H7 (cell line): ENCODE data around the genes SDK2 and CD300E.

GRCh38 chr17:73644157-73645097 lies at the start of gene SDK2:
SDK2 (minus strand) TSS chr17:73644445.
- RAMPAGE, long total RNA: no peak

GRCh38 chr17:73722097-73722540 lies 77.9 kb upstream of the SDK2 start:
- RAMPAGE, long total RNA: no peak

GRCh38 chr17:73737724-73737941 lies 93.4 kb upstream of the SDK2 start:
- RAMPAGE, long total RNA: no peak

GRCh38 chr17:73795671-73796203 lies 151.5 kb upstream of the SDK2 start:
- RAMPAGE, long total RNA: no peak

DNA sequence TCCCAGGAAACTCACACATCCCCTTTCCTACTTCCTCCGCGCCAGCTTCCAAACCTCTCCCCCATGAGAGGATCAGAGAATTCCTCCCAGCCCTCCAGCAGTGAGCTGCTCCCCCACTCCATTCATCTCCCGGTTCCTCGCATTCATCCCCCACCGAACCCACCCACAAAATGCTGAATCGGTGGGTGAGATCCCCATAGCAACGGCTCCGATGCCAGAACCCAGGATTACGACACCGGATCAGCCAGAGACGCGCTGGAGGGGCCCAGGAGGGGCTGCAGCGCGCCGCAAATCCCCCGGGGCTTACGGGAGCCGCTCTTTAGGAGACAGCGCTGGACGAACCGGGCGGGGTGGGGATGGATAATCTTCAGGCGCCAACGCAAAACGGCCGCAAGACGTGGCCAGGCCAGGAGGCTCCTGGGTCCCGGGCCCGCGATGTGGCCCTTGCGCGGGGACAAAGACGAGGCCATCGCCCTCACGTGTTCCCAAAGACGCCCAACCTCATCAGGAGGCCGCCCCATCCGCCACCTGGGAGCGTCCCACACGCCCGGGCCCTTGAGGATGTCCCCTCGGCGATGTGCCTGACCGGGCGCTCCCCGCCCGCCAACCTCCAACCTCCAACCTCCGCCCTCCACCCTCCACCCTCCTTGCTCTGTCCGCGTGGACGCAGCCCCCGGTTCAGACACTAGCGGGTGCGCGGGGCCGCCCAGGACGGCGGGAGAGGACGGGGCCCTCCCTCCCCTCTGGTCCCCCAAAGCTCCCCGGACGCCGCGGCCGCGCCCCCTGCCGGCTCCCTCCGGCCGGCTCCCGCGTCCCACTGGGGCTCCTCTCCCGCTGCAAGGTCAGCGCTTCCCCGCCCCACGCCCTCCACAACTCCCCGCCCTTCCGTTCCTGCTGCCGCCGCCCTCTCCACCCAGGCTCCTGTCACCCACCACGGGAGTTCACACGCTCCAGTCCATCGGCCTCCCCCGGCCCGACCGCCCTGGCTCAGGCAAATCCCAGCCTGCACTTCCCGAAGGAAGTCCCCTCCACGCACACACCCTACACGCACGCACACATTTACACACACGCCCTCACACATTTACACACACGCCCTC lies 251.0 kb upstream of the RPL38 start:
- RAMPAGE, long total RNA: no peak

DNA sequence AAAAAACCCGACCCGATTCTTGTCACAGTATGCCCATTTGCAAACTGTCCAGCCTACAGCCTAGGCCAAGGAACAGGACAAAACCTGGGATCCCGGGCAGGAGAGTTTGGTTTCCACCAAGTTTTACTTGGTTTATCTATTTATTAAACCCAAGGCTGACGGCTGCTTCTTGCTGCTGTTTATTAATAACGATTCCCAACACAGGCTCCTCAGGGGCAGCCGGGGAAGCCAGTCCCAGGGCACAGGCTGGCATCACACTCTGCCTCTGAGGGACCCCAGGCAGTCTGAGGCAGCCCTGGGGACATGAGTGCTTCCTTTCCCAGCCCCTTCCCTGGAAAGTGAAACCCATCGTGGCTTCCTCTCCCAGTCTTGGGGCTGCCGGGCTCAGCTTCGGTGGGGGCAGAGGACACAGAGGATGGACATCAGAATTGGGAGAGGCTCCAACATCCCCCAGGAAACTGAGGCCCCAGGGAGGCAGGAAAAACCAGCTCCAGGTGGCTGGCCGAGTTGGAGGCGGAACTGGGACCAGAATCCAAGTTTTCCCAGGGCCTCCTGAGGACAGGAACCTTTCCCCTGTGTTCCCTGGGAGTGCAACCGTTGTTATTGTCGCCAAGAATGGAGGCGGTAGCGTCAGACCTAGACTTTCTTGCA lies 984 bp upstream of the KIF19 start:
- RAMPAGE, long total RNA: no peak

DNA sequence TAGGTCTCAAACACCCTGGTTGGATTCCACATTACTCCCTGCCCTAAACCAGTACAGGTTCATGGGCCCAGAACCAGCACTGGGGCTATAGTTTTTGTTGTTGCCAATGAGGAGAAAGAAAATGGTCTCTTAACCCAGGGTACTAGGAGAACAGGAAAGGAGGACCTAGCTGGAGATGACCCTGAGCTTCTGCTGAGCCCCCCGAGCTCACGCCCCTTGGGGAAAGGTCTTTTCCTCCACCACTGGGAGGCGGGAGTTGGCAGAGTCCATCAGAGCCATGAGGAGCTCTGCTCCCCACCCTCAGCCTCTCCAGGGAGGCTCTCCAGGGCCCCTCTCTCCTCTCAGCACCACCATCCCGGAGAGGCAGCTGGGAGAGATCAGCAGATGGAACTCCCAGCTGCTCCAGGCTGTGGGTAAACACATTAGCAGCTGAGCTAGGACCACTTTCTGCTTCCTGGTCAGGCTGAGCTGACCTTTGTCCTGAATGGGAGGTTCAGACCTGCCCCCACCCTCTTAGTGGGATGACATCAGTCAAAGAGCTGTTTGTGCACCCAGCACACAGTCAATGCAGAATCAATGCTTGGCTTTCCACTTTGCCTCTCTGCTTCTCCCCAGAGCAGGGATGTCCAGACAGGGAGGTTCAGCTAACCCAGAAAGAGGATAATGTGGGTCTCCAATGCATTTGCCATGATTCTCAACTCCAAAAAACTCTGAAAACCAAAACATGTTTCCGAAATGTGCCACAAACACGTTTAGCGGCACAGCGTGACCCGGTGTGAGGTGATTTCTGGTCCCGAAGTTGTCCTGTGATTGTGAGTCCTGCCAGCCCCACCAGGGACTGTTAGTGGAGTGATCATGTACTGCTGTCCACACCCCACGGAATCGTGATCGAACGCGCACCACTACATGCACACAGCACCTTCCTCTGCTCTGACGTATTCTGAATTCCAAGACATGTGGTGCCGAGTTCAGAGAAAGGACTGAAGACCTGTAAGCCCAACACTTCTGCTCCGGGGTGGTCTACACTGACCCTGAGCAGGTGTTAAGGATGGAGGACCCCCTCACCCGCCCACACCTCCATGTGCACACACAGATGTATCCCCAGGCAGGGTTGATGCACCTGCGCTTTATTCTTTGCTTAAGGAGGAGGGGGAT lies 6.7 kb downstream of the GPR142 start:
- RAMPAGE, long total RNA: no peak

DNA sequence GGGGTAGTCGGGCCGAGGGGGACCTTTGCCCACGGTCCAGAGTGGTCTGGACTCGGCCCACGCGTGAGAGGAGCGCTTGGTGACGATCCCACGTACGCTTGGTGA lies 475 bp upstream of the GPRC5C start:
- RAMPAGE, long total RNA: no peak

DNA sequence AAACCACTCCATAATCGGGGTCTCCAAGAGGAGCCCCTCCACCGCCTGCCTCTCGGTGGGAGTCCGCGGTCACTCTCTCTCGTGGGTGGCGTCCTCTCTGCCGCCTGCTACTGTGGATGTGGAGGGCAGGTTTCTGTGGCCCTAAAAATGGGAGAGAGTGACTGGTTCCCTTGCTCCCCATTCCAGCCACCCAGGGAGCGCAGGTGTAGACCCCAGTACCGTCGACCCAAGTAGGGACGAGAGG lies 770 bp downstream of the GPRC5C start:
- RAMPAGE, long total RNA: no peak

GRCh38 chr17:74444041-74444621 lies 12.2 kb downstream of the GPRC5C start:
- RAMPAGE, long total RNA: no peak

DNA sequence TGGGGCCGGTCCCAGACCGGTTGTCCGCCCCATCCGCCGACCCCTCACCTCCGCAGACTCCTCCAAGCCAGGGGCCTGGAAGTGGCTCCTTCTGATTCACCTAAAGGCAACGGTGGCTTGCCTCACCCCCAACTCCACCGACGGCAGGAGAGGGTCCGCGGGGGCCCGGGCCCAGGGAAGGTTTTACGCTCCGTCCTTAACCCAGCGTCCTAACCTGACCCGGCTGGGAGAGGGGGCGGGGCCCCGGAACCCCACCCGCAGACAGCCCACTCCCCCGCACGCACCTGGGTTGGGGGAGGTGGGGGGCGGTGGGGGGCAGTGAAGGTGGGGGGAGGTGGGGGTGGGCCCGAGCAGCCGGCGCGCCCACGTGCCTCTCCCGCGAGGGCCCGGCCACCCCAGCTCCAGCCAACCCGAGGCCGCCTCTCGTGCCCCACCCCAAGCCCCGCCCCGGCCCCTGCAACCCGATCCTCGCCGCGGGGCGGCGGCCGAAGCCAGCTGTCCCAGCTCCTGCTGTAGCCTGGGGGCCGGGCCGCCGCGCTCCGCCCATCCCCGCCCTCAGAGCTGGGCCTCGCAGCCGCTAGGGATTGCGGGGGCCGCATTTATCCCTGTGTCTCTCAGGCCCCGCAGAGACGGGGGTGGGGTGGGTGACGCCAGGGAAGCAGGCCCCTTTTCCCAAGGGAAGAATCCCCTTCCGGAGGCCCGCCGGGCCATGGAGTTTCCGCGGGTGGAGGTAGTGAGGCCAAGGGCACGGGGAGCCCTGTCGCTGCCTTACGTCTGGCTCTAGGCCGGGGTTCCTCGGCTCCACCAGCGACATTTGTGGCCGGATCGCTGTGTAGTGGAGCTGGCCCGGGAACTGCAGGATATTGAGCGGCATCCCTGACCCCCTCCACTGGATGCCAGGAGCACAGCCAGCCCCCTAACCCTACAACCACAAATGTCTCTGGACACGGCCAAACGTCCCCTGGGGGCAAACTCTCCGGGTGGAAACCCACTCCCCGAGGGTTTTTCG lies 12.4 kb upstream of the CD300A start:
- RAMPAGE, long total RNA: no peak

- RAMPAGE, long total RNA: no peak
Measured at GRCh38 chr17:74623427-74624292, at the start of gene CD300E. CD300E (minus strand) TSS chr17:74623738.

DNA sequence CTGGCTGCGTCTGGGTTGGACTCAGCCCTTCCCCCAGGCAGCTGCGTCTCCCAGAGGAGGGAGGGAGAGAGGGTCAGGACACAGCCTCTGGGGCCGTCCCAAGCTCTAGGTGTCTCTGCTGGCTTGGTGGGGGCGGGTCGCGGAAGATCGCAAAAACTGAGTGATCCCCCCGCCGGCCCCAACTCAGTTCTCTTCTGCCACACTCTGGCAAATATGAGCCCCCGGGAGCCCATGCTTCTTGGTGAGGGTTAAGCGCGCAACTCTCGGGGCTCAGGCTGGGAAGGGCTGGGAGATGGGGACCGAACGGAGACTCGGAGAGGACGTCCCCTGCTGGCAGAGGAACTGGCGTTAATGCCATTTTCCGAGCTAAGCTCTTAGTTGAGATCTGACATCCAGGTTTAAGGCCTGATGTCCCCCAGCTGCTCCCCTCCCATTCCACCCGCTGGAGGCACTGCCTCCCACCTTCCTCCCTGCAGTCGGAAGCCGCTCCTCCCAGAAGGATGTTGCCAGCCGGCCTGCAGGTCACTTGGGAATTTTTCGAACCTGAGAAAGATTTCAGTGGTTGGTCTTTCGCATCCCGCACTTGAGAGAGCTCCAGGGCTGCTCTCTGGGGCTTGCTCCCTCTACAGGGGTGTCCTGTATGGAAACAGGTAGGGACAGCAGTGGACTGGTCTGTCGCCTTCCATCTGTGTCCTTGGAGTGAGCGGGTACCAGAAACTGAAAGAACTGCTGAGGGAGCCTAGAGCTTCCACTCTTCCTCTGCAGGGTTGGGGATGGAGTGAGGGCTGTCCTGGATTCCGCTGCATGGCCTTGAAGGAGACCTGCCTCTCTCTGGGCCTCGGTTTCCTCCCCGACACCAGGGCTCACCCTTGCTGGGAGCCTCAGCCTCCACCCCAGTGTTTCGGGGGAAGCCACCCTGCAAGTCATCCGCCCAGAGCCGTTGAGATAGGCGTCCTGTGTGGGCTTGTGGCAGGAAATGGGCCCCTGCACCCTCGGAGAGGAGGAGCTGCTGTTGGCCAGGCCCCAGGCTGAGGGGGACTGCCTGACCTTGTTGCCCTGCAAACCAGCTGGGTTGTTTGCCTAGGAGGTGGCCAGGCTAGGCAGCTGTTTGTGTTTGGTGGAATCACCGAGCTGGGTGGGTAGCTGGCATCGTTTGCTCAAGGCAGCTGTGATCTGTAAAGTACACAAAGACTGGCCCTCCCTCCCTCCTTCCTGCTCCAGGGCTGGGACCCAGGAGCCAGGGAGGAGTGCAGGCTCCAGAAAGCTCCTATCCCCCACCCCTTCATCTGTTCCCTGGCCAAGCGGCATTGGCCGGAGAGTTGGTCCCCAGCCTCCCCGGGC lies 832 bp downstream of the RAB37 start:
- RAMPAGE, long total RNA: no peak

DNA sequence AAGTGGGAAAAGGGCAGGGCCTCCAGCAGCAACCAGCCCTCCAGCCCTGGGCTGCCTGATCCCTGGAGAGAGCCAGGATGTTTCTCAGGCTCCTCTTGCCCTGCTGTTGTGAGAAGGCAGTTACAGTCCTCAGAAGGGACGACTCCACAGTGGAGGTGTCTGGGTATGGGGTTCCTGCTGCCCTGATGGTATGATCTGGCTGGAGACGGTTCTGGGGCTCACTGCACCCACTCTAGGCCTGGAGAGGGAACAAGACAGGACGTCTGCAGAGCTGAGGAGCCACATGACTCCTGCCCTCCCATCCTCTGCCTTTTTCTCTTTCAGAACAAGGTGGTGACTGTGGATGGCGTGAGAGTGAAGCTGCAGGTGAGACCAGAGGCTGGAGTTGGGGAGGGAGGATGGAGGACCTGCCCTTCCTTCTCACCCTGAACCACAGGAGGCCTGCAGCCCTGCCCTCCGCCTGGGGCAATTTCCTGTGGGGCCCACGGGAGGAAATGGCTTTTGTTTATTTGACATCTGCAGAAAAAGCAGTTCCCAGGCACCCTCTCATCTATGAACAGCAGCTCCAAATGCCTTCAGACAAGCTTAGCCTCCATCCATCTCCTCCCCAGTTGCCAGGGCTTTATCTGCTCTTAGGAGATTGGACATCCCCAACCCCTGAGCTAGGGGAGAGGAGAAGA lies 5.0 kb downstream of the RAB37 start:
- RAMPAGE, long total RNA: no peak

DNA sequence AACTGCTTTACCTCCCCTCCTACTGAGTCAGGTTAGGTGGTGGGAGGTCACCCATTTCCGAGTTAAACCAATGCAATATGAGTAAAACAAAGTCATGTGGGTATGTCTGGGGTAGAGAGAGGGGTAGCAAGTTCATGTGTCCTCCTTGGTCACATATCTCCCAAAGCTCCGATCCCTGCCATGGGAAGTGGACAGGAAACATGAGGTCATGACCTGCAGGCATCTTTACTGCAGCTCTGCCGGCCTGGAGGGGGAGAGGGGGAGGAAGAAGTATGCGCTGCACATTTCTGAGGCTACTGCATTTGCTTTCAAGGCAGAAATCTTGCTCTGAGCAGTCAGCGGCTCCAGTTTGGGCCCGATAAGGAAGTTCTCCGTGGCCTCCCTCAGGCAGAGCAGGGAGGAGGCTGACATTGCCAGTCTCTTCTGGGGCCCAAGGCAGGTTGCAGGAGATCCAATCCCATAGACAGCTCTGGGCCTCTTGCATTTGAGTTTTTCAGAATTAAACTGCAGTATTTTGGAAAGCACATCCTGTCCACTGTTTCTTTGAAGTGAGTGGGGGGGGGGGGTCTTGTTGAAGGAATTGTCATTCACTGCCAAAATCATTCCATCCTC lies 1.5 kb upstream of the NHERF1 start:
- RAMPAGE, long total RNA: no peak

- RAMPAGE, long total RNA: no peak
Measured at GRCh38 chr17:74878012-74878562, 5.3 kb upstream of the FDXR start.

DNA sequence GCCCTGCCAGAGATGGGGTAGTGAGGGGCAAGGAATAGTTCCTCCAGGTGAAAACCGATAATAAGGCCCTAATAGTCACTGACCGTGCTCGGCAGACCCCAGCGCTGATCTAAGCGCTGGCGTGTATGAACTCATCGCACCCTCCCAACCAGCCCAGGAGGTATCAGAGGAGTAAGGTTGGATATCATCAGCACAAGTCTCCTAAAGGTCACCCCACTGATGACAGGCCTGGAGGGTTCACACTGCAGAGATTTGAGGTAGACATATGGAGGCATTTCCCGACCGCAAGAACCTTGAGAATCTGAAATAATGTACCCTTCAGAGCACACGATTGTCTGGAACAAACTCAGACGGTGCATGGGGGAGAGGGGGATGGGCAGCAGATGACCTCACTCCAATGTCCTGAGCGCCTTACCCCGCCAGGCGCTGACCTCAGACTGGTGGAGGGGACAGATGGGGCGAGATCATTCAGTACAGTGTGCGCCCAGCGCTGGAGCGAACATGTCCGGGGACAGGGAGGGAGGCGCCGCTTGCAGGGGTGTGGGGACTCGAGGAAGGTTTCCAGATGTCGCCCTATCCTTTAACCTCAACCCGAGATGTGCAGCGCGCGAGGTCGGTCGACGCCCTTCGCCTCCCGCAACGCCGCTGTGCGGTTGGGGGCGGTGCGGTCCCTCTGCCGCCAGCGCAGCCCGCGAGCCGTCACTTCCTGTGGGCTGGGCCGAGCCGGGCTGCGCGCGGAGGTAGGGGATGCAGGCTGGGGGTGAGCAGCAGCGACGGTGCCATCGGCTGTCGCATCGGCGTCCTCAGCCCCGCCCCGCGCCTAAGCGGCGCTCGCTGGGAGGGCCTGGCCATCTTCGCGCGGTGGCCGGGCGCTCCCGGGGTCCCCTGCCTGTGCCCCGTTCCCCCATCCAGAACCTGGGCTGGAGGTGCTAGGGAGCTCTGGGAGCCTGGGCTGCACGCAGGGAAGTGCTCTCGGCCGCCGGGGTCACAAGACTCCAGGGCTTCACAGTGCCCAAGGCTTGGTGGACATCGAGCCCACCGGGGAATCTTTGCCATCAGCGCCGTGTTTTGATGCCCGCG lies 5.4 kb upstream of the CDR2L start:
- RAMPAGE, long total RNA: no peak

DNA sequence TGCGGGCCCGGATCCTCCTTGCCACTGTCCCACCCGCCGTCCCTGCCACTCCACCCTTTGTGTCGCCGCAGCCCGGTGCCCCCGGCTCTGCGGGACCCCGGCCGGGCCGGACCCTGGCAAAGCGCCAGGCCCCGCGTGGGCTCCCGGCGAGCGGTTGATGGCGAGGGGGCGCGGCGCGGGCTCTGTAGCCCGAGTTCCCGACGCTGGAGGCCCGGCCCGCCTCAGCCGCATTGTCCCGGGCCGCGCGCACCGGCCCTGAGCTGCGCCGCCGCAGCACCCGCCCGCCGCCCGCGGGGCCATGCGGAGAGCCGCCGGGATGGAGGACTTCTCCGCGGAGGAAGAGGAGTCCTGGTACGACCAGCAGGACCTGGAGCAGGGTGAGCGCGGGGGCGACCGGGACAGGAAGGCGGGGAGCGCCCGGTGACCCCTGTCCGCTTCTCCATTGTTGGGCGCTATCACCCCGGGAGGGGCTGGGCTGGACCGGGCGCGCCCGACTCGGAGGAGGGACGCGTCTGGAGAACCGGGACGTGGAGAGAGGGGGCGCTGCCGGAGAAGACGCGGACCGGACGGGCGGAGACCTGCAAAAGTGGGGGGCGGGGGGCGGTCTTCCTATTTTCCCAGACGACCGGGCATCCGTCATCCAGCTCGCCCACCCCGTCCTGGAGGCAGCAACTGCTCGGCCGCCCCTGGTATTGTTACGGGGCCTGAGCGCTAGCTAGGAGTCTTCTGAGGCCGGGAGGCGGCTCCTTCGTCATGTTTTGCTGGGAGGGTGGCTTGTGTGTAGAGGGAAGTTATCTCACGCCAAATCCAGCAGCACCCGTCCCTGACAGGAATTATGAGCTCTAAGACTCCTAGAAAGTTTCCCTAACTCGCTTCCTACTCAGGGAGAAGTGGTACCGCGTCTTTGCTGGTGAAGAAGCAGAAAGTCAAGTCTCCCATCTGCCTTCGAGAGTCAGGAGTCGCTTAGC lies 598 bp downstream of the CDR2L start:
- RAMPAGE, long total RNA: no peak

- RAMPAGE, long total RNA: no peak
Measured at GRCh38 chr17:75025025-75025619, 12.7 kb downstream of the MRPL58 start.

DNA sequence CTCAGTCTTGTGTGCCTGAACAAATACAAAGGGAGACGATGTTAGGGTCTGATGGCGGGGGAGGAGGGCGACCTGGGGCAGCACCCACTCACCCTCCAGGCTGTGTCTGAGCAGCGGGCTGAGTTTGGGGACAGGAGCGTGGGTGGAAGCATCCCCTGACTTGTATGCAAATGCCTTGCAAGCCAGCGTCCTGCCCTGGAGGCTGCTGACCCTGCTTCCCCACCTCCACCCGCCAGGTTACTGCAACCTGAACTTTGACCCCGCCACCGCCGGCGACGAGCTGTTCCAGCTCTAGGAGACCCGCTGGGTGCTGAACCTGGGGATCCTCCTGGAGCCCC lies 10.8 kb upstream of the SLC16A5 start:
- RAMPAGE, long total RNA: no peak